Epithelial cell of esophagus (primary cell): ENCODE measurements around a stretch of chr10.

GRCh38 chr10:35375240-35376110 lies 39.2 kb downstream of the CCNY start:
- RRBS: no CpG with 5 or more reads among the region's 6 CpGs

DNA sequence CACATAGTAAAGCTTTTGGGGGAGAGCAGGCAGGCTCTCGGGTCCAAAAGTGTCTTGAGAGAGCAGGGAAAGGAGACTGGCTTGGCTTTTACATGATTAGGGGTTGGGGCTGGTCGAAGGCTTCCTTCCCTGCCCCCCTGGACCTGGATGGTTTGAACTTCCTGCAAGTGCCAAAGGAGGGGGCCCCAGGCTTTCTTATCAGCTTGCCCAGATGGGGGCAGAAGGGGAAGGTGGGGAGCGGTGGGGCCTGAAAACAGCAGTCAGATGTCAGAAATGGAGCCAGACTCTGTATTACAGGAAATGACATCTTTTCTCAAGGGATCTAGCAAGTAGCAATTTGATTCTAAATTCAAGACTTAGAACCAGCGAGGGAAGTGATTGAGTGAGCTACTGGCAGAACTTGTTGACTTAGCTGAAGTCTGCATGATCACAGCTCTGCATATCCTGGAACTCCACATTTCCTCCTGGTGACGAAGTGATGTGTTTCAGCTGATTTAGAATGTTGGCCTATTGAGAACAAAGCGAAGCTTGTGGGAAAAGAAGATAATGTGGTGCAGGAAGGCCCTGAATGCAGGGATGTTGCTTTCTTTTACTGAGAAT lies 43.0 kb downstream of the CCNY start:
- RRBS: no CpG with 5 or more reads among the region's 6 CpGs

DNA sequence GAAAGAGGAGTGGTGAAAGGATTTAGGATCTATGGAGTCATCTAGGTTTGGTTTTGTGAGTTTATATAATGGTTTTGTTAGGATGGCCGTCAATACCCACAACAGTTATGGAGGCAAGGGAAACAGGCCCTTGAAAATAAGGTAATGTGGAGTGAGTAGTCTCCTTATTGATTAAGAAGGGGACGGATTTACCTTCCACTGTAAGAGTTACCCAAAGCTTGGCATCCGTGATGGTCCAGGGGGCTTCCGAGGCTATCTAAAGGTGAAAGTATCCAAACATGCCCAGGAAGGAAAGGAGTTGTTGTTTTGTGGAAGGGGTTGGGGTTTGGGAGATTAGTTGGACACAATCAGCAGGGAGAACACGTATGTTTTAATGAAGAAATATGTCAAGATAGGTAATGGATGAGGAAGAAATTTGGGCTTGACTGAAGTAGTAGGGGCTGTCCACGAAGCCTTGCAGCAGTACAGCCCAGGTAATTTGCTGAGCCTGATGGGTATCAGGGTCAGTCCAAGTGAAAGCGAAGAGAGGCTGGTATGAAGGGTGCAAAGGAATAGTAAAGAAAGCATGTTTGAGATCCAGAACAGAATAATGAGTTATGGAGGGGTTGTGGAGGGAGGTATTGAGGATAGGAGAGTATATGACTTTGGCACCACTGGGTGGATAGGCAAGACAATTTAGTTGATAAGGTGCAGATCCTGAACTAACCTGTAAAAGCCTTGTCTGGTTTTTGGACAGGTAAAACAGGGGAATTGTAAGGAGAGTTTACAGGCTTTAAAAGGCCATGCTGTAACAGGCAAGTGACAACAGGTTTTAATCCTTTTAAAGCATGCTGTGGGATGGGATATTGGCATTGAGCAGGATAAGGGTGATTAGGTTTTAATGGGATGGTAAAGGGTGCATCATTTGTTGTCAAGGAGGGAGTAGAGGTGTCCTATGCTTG lies 68.4 kb downstream of the CCNY start:
- RRBS: no CpG with 5 or more reads among the region's 7 CpGs

DNA sequence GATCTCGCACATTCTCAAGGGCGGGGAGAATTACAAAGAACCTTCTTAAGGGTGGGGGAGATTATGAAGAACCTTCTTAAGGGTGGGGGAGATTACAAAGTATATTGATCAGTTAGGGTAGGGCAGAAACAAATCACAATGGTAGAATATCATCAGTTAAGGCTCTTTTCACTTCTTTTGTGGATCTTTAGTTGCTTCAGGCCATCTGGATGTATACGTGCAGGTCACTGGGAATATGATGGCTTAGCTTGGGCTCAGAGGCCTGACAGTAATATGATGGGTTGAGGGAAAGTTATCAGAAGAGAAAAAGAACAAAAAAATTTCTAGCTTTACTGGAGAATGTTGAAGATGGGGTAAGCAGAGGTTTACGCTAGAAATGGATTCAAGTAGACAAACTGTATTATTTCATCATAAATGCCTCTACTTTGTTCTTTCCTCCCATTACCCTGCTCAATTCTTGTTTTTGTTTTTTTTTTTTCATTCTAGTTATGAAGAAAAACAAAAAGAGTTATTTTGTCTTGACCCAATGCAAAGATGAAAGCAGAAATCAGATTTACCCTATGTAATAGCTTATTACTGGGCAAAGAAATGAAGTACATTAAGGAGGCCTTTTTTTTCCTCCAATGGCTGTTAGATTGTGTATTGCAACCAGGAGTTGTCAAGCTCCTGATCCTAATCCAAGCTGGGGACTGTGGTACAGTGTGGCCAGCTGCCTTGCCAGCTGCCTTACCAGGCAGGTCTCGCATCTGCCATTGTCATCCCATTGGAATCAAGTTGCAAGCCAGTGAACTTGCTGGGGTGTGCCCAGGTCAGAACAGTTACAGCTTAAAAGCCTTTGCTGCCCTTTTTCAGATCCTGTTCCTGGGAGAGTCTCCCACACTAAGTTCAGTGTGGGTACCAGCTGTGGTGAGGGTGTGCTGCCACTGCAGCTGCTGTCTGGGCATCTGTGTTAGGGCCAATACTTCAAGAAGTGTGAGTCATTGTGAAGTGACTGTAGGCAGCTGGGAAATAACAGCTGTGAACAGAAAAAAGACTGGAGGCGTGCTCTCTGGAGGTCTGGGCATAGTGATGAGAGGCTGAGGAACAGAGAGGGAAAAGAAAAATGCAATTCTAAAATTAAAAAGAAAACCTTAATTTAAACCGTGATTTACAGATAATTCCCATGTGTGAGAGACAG lies 72.6 kb downstream of the CCNY start:
- RRBS: no CpG with 5 or more reads among the region's 7 CpGs

DNA sequence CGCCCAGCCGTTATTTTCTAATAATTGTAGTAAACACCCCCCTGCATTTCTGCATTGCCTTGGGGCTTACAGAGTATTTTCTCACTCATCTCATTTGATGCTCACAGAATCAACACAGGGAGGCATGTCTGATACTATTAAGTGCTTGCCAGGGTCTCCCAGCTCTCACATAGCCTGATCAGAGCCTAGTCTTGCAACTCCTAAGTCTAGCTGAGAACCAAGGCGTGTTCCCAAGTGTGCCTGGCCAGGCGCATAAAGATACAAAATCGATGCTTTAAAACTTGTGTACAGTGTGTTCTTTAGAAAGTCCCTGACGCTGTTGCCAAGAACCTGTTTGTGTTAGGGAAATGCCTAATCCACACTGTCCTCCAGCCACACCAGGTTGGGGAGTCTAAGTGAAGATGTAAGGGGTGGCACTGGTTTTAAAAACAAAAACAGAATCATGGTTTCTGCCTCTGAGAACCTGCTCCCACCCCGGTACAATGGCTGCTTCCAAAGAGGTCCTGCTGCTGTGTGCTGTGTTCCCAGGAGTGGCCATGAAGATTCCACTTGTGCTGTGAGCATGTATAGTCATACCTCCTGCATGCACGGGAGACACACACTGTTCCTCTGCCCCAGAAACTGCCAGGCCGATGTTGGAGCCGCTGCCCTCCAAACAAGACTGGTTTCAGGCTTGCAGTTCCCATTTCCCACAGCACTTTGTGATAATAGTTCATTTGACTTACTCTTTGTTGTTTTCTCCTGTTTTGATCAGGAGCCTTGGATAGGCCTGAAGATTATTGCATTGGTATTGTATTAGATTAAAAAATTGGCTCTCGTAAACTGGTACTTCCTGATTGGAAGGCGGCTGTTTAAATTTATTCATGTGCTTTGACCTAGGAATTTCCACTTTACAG lies 88.5 kb downstream of the CCNY start:
- RRBS: no CpG with 5 or more reads among the region's 12 CpGs

DNA sequence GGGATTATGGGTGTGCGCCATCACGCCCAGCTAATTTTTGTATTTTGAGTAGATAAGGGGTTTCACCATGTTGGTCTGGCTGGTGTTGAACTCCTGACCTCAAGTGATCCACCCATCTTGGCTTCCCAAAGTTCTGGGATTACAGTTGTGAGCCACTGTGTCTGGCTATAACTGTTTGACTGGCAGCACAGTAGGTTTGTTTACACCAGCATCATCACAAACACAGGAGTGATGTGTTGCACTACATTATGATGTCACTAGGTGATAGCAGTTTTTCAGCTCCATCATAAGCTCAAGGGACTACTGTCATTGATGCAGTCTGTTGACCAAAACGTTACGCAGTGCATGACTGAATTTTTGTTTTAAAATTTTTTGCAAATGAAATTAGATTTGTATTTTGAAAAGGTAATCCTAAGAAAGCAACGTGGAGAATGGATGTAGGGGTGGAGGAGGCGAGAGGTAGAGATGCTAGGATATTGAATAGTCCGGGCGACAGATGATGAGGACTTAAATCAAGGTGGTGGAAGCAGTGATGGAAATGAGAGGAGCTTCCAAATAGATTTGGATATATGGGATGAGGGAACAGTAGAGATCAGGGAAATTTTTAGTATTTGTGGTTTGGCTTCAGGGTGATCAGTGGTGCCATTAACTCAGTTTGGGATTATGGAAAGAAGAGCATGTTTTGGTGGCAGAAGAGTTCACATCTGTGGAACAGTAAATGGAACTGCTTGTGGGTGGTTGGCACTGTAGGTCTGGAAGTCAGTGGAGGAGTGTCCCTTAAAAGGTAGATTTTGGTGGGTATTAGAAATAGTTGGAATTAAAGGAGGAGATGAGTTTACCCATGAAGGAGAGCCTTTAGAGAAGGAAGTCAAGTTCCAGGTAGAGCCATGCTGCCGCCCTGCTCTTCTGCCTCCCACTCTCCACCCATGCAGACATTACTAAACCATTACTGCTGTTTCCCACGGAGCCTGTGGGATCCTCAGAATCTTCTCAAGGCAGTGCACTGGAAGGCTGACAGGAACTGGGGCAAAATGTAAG lies 108.4 kb downstream of the CCNY start:
- RRBS: no CpG with 5 or more reads among the region's 10 CpGs

- RRBS: no CpG with 5 or more reads among the region's 8 CpGs
Measured at GRCh38 chr10:35517327-35517848, 87.8 kb upstream of the GJD4 start.

DNA sequence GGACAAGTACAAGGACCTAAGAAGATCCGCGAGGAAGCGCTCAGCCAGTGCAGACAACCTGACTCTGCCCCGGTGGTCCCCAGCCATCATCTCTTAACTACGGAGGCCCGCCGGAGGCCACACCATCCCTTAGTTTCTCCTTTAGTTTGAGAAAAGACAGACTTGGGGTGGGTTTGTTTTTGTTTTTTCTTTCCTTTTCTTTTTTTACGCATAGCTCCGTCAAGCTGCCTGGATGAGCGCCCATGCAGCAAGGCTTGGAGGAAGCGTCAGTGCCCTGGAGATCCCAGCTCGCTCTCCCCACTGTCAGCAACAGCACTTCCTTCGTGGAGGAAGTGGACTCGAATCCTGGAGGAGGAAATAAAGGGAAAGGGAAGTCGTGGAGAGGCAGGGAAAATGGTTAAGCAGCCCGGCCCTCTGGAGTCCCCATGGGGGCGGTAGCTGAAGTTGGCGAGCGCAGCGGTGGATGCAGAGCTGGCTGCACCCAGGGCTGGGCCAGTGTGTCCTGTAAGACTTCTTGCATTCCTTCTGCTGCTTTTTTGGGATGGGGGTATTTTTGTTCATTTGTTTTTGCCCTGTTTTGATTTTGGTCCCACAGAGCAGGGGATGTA lies 36.0 kb upstream of the GJD4 start:
- RRBS: no CpG with 5 or more reads among the region's 20 CpGs

DNA sequence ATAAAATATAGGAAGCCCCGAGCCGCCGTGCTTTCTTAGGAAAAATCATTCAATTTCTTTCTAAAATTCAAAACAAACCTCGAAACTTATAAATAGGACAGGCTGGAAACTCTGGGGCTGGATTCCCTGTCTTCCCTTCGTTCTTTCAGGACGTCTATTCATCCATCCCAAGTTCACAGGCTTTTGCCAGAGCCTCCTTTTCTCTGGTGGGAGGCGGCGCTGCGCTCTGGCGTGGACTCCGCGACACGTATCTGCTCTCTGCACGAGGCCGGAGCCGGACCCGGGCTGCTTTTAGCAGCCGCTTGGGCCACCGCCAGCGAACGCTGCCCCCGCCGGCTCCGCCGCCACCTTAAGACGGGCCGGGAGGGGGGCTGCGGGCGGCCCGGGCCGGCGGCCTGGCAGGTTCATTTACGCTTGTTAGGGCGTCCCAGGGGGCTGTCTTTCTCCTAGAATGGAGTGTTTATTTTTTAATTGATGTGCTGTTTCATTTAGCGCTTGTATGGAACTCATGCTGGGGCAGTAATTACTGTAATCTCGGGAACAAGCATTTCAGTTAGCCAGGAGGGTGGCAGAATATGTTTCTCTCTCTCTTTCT lies 1.1 kb upstream of the FZD8 start:
- RRBS: 2% methylated on average over 7 of the region's 36 CpGs

GRCh38 chr10:35644394-35644749 lies 2.3 kb upstream of the FZD8 start:
- RRBS: no CpG with 5 or more reads among the region's 7 CpGs

GRCh38 chr10:36300918-36301161 lies 658.7 kb upstream of the FZD8 start:
- RRBS: no CpG with 5 or more reads among the region's 3 CpGs

- RRBS: no CpG with 5 or more reads among the region's 10 CpGs
Measured at GRCh38 chr10:36647550-36647985, 477.8 kb upstream of the ANKRD30A start.

DNA sequence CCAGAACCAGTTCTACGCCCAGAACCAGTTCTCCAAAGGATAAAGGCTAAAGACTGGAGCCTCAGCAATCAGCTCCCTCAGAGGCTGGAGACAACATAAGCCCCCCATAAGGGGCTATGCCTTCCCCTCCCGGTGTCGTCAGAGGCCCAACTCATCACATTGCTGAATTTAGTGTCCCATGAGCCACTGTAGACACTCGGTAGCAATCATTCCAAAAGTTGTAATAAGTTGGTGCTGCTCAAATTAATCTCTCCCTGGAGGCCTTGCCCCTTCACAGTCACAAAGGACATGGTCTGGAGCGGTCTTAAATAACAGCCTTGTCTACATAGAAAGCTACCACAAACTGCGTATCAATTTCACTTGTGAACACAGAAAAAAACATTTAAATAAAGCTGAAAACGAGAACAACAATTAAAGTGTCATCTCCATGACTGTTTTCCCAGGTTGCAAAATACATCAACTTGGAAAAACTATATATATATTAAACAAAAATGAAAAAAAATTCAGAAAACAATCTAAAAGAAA lies 35.4 kb downstream of the ZNF248 start:
- RRBS: no CpG with 5 or more reads among the region's 7 CpGs

DNA sequence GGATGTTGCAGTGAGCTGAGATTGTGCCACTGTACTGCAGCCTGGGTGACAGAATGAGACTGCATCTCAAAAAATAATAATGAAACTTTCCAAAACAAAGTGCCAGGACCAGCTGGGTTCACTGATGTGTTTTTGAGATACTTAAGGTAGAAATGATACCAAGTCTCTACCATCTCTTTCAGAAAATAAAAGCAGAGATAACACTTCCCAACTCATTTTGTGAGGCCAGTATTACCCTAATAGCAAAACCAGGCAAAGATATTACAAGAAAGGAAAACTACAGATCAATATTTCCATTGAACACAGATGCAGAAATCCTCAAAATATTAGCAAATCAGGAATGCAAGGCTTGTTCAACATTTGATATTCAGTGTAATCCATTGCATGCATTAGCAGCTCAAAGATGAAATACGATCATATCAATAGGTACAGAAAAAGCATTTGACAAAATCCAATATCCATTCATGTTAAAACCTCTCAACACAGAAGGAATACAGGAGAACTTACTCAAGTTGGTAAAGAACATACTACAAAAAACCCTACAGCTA lies 35.4 kb upstream of the ZNF37A start:
- RRBS: no CpG with 5 or more reads among the region's 1 CpG

DNA sequence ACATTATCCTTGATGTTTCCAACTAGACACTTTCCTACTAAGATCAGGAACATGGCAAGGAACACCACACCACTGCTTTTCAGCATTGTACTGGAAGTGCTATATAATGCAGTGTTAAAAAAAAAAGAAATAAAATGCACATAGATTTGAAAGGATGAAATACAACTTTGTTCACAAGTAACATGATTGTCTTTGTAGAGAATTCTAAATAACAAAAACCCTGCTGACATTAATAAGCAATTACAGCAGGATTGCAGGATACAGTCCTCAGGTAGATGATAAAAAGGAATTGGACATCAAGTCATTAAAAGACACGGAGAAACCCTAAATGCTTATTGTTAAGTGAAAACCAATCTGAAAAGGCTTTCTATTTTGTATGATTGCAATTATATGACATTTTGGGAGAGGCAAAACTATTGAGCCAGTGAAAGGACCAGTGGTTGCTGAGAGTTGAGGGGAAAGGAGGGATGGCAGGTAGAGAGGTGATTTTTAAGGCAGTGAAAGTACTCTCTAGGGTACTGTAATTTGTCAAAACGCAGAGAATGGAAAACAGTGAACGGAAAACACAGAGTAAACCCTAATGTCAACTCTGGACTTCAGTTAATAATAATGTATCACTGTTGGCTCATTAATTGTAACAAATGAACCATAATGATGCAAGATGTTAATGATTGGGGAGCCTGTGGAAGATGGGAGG lies 34.7 kb upstream of the ZNF37A start:
- RRBS: no CpG with 5 or more reads among the region's 3 CpGs

- RRBS: no CpG with 5 or more reads among the region's 1 CpG
Measured at GRCh38 chr10:42520354-42520822, 118.0 kb downstream of the ZNF33B start.

- RRBS: 0% methylated on average over 8 of the region's 41 CpGs
Measured at GRCh38 chr10:42753526-42754029, 29.0 kb upstream of the BMS1 start.

- RRBS: no CpG with 5 or more reads among the region's 8 CpGs
Measured at GRCh38 chr10:42792586-42793206, 10.1 kb downstream of the BMS1 start.

DNA sequence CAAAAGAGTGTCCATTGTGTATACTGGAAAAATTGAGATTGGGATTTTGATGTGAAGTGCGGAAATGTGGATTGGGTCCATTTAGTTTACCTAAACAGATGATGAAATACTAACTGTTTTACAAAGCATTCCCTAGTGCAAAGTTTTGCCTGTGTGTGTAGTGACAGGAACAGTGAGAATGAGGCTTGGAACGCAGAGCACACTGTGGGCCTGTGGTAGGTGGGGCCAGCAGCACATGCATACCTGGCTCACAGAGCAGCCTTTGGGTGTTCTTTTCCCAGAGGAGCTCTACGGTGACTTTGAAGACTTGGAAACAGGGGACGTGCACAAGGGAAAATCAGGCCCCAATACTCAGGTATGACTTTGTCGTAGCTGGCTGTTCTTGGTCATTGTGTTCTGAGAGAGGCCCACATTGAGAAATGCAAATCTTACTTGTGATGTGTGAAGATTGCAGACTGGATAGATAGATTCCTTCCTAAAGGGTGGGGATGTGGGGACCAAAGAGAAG lies 33.8 kb downstream of the BMS1 start:
- RRBS: no CpG with 5 or more reads among the region's 5 CpGs